GM06990 (cell line): ENCODE data around the gene BBS9.

- RRBS = no CpG with 5 or more reads among the region's 20 CpGs
Observed at GRCh38 chr7:32688201-32688606, 192.9 kb downstream of the AVL9 start.

GRCh38 chr7:32887527-32887806 lies 4.1 kb downstream of the KBTBD2 start:
- RRBS = no CpG with 5 or more reads among the region's 3 CpGs

GRCh38 chr7:33038605-33039067 lies 23.9 kb downstream of the NT5C3A start:
- RRBS = no CpG with 5 or more reads among the region's 2 CpGs

- RRBS = no CpG with 5 or more reads among the region's 68 CpGs
Observed at GRCh38 chr7:33128983-33130222, at the start of gene BBS9. TSS of gene BBS9 (plus strand) at chr7:33129564.

GRCh38 chr7:33814858-33815230 lies 90.5 kb upstream of the BMPER start:
- RRBS = no CpG with 5 or more reads among the region's 5 CpGs

GRCh38 chr7:33904247-33904694 lies 1.1 kb upstream of the BMPER start:
- RRBS = no CpG with 5 or more reads among the region's 38 CpGs

- RRBS = 10% methylated on average over 3 of the region's 13 CpGs
Observed at GRCh38 chr7:33932742-33933174, 27.4 kb downstream of the BMPER start.

DNA sequence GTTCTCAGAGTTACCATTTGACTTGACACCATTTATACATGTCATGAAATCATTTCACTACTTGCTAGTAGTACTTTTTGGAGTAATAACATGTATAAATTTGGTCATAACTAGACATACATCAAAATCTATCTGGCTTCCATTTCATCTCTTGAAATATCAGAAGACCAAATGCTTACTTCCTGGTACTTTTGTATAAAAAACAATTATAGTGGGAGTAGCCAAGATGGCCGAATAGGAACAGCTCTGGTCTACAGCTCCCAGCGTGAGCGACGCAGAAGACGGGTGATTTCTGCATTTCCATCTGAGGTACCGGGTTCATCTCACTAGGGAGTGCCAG lies 55.4 kb upstream of the DPY19L1 start:
- RRBS = no CpG with 5 or more reads among the region's 6 CpGs

DNA sequence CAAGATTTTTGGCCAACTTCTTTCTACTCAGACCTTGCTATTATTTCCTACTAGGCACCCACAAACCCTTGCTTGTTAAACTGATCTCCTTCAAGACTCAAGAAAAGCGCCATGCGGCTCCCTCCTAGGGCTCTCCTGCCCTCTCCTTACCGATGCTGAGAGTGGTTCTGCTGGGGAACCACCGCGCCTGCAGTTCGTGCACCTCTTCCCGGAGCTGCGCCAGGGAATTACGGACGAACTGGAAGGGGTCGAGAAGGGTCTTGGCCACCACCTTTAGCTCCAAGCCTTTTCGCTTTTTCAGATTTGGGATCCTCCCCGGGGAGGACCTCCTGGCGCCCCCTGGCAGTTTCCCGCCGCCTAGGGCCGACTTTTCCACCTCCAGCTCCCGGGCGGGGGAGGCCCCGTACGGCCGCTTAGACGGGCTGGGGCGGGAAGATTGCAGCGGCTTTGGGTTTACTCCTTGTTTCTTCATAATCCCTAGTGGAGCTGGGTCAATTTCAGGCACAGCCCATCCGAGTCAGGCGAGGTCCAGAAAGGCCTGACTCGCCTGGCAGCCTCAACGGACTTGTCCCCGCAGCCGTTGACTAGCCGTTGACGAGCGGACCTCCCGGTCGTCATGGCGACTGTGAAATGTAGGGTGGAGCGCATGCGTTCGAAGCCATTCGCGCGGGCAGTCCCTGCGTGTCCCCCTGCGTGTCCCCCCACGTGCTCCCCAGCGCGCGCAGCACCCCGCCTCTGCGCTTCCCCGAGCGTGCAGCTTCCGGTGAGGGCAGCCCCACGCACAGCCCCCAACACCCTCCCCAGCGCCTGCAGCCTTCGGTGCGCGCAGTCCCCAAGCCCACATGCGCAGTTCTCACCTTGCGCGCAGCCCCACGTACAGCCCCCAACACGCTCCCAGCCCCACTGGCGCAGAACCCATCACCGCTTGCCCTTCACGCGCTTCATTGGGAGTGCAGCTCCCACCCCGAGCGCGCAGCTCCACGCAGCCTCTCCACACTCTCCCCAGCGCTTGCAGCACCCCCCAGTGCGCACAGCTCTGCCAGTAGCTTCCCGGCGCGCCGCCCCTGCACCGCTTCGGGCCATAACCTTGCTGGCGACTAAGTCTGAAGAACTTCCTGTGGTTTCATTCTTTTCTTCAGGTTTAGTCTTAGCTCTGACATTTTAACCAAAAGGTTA lies 67.9 kb downstream of the TBX20 start:
- RRBS = no CpG with 5 or more reads among the region's 81 CpGs

GRCh38 chr7:35660963-35661486 lies 33.9 kb downstream of the HERPUD2 start:
- RRBS = no CpG with 5 or more reads among the region's 4 CpGs

- RRBS = no CpG with 5 or more reads among the region's 4 CpGs
Observed at GRCh38 chr7:35802508-35803498, 1.9 kb downstream of the SEPTIN7 start.

DNA sequence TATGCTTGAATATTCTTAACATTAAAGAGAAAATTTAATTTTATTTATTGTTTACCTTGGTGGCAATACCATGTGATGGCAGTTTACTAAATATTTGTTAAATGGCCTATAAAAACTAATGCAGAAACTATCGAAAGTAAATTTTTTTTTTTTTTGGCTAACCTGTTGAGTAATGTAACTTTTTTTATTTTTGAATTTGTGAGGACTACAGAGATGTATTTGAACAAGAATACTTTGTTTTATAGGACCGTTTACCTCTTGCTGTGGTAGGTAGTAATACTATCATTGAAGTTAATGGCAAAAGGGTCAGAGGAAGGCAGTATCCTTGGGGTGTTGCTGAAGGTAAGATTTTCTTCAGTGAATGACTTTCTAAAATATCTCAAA lies 82.8 kb downstream of the SEPTIN7 start:
- RRBS = no CpG with 5 or more reads among the region's 2 CpGs

- RRBS = no CpG with 5 or more reads among the region's 2 CpGs
Observed at GRCh38 chr7:35884770-35885179, 83.9 kb downstream of the SEPTIN7 start.

DNA sequence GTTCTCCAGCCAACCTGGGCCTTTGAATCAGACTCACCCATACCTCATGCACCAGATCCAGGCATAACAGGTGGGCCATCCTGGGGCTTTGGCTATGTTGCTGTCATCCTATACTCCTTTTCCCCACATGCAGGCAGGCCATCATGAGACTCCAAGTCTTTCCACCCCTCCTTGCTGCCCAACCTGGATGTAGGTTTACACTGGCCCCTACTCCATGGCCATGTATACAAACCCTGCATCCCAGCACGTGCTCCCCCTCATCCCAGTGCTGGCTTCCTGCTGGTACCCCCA lies 171.5 kb upstream of the EEPD1 start:
- RRBS = no CpG with 5 or more reads among the region's 1 CpG

DNA sequence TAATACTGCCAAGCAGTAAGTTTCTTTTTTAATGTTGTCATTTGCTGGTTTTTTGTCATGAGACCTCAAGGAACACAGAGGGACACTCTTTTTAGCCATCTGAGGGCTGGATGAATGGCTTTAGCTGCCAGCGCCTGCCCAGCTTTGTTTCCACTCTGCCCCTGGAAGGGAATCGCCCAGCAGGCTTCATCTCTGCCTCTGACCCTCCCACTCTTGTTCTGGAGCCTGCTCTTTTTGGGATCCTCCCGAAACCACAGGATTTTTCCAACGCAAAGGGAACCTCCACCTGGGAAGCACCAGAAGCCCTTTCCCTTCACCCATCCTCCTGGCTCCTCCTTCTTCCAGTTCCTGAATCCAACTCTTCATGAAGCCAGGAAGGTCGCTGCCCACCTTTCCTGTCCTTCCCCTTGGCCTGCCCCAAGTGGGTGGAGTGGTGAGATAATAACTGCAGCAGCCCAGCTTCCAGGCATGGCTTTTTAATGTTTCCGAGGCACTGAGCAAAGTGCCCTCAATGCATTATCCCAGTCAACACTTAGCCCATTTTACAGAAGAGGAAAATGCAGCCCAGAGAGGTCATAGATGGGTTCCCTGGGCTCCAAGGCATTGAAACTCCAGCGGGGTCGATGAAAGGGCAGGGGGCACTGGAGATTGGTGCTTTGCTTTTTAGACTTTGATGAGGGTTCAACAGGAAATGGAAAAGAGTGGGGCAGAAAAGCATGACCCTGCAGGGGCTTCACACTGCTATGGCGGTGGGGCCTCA lies 70.8 kb upstream of the EEPD1 start:
- RRBS = no CpG with 5 or more reads among the region's 9 CpGs

GRCh38 chr7:36084997-36085658 lies 67.9 kb upstream of the EEPD1 start:
- RRBS = no CpG with 5 or more reads among the region's 20 CpGs

- RRBS = 35% methylated on average over 1 of the region's 4 CpGs
Observed at GRCh38 chr7:36119111-36119665, 33.9 kb upstream of the EEPD1 start.

GRCh38 chr7:36298766-36299393 lies 68.2 kb downstream of the MATCAP2 start:
- RRBS = 67% methylated on average over 6 of the region's 19 CpGs

DNA sequence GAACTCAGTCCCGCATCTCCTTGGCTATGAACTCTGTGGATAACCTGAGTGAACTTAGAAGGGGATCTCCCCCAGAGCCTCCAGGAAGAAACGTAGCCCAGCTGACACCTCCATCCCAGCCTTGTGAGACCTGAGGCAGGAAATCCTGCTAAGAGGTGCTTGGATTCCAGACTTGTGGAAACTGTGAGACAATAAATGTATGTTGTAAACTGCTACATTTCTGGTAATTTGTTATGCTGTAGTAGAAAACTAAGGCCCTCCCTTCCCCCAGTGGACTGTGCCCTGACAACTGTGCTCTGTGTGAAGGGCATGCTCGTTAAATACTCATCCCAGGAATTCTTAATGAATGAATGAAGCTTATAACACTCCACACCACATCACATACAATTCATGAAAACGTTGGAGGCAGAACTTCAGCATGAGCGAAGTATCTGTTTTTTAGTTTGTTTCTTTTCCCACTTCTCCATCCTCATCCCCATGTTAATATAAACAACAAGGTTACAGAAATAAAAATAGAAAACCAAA lies 36.8 kb upstream of the AOAH start:
- RRBS = no CpG with 5 or more reads among the region's 5 CpGs

- RRBS = no CpG with 5 or more reads among the region's 6 CpGs
Observed at GRCh38 chr7:36955028-36955931, 231.0 kb upstream of the AOAH start.